Gastrocnemius medialis (tissue), 3 donors: Measurements from ENCODE around the gene ADCYAP1.

DNA sequence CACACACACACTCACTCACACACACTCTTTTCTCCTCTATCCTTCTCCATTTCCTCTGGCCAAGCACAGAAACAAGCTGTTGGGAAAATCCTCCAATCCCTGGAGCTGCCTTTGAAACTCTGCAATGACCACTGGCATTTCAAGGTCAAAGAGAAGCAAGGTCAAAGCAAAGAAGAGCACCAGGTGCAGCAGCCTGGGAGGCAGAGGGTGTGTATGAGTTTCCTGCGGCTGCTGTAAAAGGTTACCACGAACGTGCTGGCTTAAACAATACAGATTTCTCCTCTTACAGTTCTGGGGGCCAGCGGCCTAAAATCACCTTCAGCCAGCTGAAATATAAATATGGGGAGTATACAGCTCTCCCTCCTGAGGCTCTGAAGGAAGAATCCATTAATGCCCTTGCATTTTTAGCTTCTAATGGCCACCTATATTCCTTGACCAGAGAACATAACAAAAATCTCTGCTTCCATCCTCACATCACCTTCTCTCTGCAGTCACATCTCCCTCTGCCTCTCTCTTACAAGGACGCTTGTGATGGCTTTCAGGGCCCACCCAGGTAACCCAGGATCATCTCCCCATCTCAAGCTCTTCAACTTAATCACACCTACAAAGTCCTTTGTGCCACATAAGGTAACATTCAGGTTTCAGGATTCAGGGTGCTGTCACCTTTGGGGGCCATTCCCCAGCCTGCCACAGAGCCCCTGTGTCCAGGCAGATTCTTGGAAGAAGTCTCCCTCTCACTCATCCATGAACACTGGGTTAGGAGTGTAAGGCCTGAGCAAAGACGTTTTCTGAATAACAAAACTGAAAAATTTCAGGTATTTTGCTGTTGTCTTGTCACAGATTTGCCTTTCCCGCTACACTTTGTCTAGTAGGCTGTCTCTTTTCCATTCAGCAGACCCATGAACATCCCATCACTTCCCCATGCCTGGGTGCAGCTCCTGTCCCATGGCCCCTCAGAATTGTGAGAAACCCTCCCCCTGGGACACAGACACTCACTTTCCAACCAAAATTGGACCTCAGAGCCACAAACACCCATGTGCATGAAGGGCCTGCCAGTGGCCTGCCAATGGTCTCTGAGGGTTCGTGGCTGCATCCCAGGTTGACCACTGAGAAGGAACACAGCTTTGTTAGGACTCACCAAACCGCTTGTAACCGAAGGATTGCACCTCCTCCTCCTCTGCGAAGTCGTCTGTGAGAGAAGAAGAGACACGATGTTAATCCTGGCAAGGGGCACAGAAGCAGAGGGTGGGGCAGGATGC is 20.5 kb downstream of the COLEC12 start:
- PRO-cap: no peak
- RAMPAGE, long total RNA, 3 experiments: no peak in any of the 3 experiments

DNA sequence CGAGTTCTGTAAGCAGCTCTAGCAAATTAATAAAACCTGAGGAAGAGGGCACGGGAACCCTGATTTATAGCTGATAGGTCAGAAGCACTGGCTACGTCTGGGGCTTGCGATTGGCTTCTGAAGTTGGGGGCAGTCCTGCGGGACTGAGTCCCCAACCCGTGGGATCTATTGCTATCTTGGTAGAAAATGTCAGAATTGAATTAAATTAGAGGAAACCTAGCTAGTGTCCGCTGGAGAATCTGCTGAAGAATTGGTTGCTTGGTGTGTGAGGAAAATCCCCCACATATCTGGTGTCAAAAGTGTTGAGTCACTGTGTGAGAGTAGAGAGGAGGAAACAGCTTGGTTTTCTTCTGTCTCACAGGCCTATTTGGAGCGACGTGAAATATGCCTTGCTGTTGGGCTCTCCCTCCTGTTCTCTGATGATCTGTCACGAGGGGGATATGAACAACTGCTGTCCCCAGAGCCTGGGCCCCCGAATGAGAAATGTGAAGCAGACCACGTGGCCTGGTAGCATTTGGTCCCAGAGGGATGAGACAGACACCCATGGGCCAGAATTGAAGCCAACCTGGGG is 18.4 kb upstream of the COLEC12 start:
- PRO-cap: no peak
- RAMPAGE, long total RNA, 3 experiments: no peak in any of the 3 experiments

DNA sequence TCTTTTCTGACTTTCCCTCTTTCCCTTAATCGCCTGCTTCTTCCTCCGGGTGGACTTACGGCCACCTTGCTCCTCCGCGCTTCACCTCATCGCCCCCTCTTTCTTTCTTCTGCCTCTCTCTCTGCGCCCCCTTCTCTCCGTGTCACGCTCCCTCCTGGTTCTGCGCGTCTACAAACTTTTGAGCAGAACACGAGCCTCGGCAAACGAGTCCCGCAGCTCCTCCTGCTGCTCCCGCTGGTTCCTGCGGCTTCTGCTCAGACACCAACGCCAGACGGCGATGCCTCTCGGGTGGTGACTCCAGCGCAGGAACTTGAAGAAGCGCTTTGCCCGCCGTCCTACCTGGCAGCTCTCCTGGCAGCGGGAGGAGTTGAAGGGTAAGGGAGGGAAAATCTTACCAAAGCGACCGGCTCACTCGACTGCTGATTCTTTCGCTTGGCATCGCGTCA is at the start of gene ADCYAP1:
Gene ADCYAP1, plus strand, starts transcription at position 185 of the 446 bp plus-strand sequence.
- PRO-cap: no peak
- RAMPAGE, long total RNA, 3 experiments: no peak in any of the 3 experiments

GRCh38 chr18:2569447-2569972 is 1.8 kb downstream of the METTL4 start:
- PRO-cap: no peak
- RAMPAGE, long total RNA, 3 experiments: no peak in any of the 3 experiments

GRCh38 chr18:2657192-2657498 is 1.6 kb downstream of the SMCHD1 start:
- PRO-cap: no peak
- RAMPAGE, long total RNA, 3 experiments: no peak in any of the 3 experiments

DNA sequence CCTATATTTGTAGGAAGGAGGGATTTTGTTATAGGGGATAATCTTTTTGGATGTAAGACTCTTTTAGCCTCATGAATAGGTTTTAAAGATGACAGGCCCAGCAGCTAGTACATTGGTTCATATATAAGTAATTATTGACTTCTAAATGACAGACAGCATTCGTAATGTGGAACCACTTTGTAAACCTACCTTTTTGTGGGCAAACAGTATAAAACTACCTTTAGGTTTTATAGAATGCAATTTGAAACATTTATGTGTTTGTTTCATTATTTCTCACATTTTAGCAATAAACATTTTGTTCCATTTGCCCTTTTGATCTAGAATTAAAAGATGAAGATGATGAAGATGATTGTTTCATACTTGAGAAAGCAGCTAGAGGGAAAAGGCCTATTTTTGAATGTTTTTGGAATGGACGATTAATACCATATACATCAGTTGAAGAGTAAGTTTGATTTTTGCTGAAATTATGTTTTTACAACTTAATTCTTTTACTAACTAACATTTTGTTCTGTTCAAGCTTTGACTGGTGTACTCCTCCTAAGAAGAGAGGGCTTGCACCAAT is 44.8 kb downstream of the SMCHD1 start:
- PRO-cap: no peak
- RAMPAGE, long total RNA, 3 experiments: no peak in any of the 3 experiments

- PRO-cap: no peak
- RAMPAGE, long total RNA, 3 experiments: no peak in any of the 3 experiments
Observed at GRCh38 chr18:2731624-2732520, 76.3 kb downstream of the SMCHD1 start.

DNA sequence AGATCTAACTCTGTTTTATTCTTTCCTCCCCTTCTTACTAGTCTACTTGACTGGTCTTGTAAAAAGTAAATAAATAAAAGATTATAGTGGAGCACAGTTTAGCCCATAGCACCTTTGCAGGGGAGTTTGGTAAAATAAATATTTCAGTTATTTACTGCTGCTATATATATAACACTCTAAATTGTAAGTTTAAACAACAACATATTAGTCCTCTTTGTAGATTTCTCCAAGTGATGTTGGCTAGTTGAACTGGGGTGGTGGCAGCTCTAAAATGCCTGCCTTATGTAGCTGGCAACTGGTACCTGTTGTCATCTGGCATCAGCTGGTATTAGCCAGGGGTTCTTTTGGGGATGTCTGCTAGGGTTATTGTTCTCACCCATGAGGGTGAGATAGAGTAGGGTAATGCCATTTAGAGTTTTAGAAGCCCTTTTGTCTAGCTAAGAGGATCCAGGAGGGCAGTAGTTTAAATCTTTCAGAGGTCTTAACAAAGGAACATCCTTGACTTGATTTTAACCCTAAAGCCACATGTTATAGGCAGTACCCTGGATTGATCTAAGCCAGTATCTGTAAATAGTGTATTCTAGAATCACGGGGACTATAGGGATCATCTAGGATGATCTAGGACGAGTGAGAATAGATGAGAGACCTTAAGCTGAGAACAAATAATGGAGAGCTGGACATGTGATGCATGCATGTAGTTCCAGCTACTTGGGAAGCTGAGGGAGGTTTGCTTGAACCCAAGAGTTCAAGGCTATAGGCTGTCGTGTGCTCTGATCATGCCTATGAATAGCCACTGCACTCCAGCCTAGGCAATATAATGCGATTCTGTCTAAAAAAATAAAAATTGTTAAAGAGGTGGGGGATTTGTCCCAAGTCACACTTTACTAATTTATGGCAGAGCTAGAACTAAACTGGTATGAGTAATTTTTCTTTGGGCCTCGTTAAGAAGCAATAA is 67.5 kb upstream of the EMILIN2 start:
- PRO-cap: no peak
- RAMPAGE, long total RNA, 3 experiments: no peak in any of the 3 experiments

GRCh38 chr18:2781346-2782153 is 65.3 kb upstream of the EMILIN2 start:
- PRO-cap: no peak
- RAMPAGE, long total RNA, 3 experiments: no peak in any of the 3 experiments

DNA sequence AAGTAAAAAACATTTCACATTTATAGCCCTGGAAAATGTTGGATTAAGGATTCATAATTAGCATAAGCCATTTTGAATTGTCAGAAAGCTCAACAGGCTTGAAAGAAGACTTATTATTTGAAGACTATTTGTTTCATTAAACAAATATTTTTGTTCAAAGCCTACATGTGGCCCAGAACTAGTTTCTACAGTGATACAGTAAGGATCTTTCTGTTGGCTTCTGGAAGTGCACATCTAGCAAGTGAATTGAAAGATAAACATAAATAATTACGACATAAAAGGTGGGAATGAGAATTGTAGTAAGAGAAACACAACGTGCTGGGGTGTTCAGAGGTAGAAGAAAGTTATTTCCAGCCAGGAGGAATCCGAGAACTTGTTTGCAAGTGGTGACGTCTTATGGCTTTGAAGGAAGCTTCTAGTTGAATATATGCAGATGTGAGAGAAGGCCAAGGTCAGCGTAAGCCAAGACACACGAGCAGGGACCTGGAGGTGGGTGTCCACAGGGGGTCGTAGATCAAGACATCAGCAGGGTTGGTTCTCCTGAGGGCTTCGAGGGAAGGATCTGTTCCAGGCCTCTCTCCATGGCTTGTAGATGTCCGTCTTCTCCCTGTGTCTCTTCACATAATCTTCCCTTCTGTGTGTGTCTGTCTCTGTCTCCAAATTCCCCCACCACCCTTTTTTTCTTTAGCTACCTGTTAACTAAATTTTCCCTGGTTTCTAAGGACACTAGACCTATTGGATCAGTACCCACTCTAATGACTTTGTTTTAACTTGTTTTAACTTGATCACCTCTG is 23.7 kb downstream of the EMILIN2 start:
- PRO-cap: no peak
- RAMPAGE, long total RNA, 3 experiments: no peak in any of the 3 experiments

DNA sequence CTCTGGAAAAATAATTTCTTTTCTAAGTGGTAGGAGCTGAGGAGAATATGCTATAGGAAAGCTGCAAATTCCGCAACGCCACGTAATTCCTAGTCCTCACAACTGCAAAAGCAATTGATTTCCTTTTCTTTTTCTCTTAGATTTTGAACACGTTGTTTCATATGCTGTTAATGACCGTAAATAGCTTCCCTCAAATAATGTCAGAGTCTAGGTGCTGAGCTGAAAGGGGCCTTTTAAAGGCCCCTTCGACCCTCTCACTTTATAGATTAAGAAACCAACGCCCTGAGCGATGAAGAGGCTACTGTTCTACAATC is 65.3 kb downstream of the LPIN2 start:
- PRO-cap: no peak
- RAMPAGE, long total RNA, 3 experiments: no peak in any of the 3 experiments

DNA sequence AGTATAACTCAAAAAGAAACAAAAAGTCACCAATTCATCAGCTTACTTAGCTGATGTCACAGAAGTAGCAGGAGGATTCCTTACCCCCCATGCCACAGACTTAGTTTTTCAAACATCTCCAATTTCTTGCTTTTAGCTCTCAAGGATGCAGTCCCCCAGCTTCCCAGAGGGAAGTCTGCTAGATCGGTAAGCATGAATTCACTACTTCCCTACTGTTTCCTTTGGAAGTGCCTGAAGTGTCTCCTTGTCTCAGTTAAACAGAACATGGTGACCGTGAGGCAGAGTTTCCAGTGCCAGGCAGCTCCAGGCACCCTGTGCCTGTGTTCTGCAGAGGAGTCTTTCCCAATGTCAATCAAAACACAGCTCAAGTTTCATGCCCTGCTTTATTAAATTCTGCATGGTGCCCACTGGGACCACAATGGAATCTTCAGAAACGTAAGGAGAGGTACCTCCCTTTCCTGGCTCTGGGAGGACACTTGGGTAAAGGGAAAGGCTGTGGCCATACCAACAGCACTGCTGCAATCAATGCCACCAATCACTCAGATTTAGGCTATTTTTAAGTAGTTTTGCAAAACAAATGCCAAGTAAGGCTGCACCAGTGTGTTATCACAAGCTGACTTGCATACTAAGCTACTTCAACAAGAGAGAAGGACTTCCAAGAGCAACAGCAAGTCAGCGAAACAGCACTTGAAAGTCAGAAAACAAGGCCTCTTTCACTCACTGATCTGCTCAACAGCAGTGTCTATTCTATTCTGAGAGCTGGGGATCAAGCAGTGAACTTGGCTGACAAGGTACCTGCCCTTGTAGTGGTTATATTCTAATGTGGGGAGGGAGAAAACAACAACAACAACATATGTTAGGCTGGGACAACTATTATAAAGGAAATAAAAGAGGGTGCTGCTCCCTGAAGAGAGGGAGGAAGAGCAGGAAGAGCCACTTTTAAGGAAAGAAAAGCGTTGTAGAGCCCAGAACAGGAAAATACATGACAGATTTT is 15.0 kb downstream of the LPIN2 start:
- PRO-cap: no peak
- RAMPAGE, long total RNA, 3 experiments: no peak in any of the 3 experiments

DNA sequence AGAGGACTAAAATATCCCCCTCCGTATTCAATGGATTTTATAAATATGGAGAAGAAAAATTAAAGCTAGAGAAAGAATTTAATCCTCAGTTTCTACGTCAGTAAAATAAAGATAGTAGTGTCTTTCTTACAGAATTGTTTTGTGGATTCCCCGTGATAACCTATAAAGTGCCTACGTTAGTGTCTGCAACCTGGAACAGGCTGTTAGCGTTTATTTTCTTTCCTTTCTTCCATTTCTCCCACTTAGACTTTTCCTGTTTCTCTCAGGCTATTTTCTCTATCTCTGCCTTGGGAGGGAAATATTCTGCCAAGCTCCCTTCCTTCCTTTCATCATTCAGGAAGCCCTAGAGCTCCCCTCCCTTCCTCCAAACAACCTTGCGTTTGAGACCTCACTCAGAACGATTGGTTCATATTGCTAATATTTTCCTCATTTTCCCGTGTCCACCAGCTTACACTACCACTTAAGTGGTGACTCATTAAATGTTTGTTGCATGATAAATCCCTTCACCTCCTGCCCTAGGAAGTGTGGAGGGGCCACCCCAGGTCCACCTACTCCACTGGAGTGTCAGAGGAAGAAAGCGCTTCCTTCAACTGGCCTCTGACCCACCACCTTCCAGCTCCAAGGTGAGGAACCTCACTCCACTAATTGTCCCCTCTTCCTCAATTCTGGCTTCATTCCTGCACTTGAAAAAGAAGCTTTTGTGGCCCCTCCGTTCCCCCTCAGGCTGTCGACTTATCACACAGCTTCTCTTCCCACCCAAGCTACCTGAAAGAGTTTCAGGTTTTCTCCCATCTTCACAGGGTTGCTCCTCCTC is 2.2 kb upstream of the LPIN2 start:
- PRO-cap: no peak
- RAMPAGE, long total RNA, 3 experiments: no peak in any of the 3 experiments

DNA sequence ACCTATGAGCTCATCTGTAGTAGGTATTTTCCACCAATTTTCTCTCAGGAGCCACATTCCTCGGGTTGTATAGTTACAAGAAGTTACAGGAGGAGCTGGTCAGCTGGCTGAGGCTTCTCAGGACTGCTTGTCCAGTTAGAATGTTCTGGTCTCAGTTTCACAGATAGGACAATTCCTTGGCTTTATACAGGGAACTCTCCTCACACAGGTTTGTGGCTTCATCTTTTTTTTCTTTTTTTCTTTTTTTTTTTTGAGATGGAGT is 43.0 kb upstream of the LPIN2 start:
- PRO-cap: no peak
- RAMPAGE, long total RNA, 3 experiments: no peak in any of the 3 experiments

GRCh38 chr18:3061164-3061517 is 48.2 kb upstream of the LPIN2 start:
- PRO-cap: no peak
- RAMPAGE, long total RNA, 3 experiments: no peak in any of the 3 experiments

GRCh38 chr18:3061569-3062473 is 48.9 kb upstream of the LPIN2 start:
- PRO-cap: no peak
- RAMPAGE, long total RNA, 3 experiments: no peak in any of the 3 experiments

GRCh38 chr18:3194723-3195544 is 24.8 kb downstream of the MYOM1 start:
- PRO-cap: no peak
- RAMPAGE, long total RNA, 3 experiments: no peak in any of the 3 experiments

- PRO-cap: no peak
- RAMPAGE, long total RNA, 3 experiments: no peak in any of the 3 experiments
Observed at GRCh38 chr18:3210196-3210827, 9.5 kb downstream of the MYOM1 start.

GRCh38 chr18:3213475-3213972 is 6.2 kb downstream of the MYOM1 start:
- PRO-cap: no peak
- RAMPAGE, long total RNA, 3 experiments: no peak in any of the 3 experiments

- PRO-cap: no peak
- RAMPAGE, long total RNA, 3 experiments: no peak in any of the 3 experiments
Observed at GRCh38 chr18:3272773-3273075, 10.8 kb downstream of the MYL12B start.